Pulmonary lymph node (tissue), 1 donor: ENCODE results near the gene COLEC12.

- PRO-cap, result bidirectional peak, plus-strand start at chr18:500914, minus-strand start at chr18:500698
These were observed at the start of gene COLEC12 for GRCh38 chr18:500305-501062. COLEC12 (minus strand) TSS chr18:500701.

GRCh38 chr18:713044-713528 is 656 bp upstream of the ENOSF1 start:
- PRO-cap, result no peak

GRCh38 chr18:1392106-1392474 is 487.4 kb downstream of the ADCYAP1 start:
- PRO-cap, result no peak

DNA sequence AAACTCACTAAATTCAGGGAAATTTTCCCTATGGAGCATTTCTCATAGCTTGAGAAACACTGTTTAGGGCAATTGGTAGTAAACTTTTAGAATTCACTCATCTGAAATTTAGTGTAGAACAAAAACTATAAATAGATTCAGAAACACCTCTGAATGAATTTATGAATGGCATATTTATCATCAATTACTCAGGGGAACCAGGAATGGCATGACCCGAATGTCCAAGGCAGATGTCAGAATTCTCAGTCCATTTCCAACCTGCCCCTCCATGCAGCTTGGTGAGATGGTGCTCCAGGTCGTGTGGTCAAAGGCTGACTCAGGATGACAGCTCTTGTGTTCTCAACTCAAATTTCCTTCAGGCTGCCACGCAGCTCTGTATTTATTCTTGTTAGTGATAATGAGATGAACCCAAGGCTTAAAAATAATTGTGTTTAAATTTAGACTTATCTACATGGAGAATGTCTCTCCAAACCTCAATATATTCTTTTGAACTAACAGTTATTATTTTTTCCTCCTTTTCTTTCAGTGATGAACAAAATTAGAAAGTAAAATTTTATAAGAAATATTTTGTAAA is 146.9 kb downstream of the METTL4 start:
- PRO-cap, result no peak

GRCh38 chr18:2555813-2556147 is 15.5 kb downstream of the METTL4 start:
- PRO-cap, result no peak

DNA sequence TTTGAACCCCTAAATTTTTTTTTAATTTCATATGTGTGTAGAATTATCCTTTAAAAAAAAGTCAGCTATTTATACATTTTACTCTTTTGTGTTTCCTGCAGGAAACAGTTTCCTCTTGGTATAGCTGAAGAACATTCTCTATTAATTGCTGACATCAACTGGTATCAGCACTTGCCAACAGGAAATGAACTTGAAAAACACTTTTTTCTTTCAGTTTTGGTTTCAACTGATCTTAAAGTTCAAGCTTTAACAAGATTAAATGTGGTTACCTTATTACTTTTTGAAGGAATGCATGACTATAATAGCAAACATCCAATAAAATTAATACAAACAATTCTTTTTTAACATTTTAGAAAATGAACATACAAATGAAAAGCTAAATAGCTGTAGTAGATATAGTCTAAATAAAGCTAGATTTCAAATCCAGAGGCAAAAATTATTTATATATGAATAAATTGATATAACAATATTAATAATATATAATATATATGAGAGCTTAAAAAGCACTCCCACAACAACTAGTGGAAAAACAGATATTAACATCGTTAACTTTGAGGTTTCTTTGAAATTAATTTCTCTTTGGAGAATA is 34.4 kb downstream of the NDC80 start:
- PRO-cap, result no peak

GRCh38 chr18:2655993-2656941 is 741 bp downstream of the SMCHD1 start:
- PRO-cap, result unidirectional peak, plus-strand start at chr18:2656206; unidirectional peak, minus-strand start at chr18:2656884; bidirectional peak, plus-strand start at chr18:2656905, minus-strand start at chr18:2656884

DNA sequence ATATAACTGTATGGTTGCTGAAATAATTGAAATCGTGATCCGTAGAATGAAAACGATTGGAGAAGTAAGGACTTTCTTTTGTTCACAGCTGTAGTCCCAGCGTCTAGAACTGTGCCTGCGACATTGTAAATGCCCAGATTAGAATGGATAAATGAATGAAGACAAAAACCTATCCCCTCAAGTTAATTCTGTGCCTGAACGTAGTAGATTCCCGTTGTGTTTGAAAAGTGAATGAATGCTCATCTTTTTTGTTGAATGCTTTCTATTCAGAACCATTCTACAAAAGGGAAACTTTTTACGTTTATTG is 1.6 kb downstream of the SMCHD1 start:
- PRO-cap, result no peak

GRCh38 chr18:2735403-2736381 is 80.2 kb downstream of the SMCHD1 start:
- PRO-cap, result no peak

- PRO-cap, result no peak
These were observed 51.0 kb upstream of the EMILIN2 start for GRCh38 chr18:2795810-2796234.

- PRO-cap, result no peak
These were observed 3.7 kb upstream of the EMILIN2 start for GRCh38 chr18:2843062-2843583.

GRCh38 chr18:2881416-2882313 is 34.9 kb downstream of the EMILIN2 start:
- PRO-cap, result no peak

DNA sequence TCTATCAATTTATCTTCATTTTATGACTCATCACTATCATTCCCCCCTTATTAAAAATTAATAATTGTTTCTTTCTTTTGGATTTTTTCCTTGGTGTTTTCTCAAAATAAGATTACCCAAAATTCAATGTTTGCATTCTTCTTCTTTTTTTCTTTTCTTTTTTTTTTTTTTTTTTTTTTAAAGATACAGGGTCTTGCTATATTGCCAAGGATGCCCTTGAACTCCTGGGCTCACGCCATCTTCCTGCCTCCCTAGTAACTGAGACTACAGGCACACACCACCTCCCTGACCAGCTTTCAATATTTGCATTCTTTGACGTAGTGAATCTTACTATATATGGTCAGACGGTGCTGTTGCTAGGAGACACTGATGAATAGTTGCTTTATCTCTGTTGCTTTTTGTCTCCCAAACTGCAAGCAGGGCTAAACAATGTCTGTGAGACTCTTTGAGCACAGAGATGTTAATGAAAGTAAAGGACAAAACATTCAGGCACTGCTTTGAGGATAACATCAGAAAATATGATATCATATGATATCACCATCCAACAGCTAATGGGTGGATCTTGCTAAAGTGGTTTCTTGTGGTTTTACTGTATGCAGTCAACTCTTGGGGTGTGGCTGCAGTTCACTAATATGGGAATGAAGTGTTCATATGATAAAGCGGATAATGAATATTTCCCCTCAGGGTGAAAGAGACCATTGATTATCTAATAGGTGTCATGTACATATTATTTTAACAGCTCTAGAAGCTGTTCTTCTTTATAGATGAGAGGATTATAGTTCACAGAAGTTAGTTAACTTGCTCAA is 42.9 kb downstream of the EMILIN2 start:
- PRO-cap, result no peak

- PRO-cap, result no peak
These were observed 42.6 kb downstream of the LPIN2 start for GRCh38 chr18:2970323-2970732.

DNA sequence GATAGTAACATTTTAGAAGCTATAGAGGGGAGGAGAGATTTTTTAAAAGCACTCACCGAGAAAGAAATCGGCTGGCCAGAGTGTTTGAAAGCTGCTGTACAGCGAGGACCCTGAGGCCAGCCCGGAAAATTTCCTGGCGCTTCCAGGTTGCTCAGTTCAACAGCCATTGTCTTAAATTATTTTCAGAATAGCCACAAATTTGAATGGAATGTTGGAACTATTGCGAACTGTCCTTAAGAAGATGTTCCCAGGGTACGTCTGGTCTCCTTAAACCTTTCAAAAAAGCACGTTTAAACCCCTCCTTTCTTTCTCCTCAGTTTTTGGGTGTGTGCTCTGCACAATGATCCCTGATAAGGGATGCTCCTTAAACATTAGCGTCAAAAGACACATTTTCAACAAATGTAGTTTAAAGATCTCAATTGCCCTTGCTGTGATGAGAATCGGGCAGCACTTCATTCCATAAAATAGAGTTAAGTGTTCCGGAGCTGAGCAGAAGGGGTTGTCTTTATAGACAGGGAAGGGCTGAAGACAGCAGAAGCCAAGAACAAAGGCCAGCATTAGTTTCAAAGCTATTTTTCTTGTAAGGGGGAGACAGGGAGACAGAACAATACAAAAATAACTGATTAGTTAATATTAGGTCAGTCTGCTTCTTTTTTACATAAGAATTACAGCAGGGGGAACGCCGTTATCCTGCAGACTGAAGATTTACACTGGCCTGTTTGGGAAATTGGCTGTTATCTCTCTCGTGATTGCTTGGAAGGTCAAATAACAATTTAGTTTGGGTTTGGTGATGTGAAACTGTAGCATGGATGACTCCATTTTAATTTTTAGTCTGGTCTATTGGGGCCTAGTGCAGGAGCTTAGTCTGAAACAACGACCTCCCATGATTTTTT is 14.6 kb upstream of the LPIN2 start:
- PRO-cap, result no peak

GRCh38 chr18:3062917-3063233 is 49.9 kb upstream of the LPIN2 start:
- PRO-cap, result unidirectional peak, minus-strand start at chr18:3063138

GRCh38 chr18:3151866-3152443 is 67.8 kb downstream of the MYOM1 start:
- PRO-cap, result no peak

GRCh38 chr18:3210196-3210827 is 9.5 kb downstream of the MYOM1 start:
- PRO-cap, result no peak

GRCh38 chr18:3217742-3218350 is 1.9 kb downstream of the MYOM1 start:
- PRO-cap, result no peak

GRCh38 chr18:3245892-3246344 is 1.7 kb upstream of the MYL12A start:
- PRO-cap, result bidirectional peak, plus-strand start at chr18:3246234, minus-strand start at chr18:3246125